ENCODE measurements around the genes SMARCA5 and GYPA.

DNA sequence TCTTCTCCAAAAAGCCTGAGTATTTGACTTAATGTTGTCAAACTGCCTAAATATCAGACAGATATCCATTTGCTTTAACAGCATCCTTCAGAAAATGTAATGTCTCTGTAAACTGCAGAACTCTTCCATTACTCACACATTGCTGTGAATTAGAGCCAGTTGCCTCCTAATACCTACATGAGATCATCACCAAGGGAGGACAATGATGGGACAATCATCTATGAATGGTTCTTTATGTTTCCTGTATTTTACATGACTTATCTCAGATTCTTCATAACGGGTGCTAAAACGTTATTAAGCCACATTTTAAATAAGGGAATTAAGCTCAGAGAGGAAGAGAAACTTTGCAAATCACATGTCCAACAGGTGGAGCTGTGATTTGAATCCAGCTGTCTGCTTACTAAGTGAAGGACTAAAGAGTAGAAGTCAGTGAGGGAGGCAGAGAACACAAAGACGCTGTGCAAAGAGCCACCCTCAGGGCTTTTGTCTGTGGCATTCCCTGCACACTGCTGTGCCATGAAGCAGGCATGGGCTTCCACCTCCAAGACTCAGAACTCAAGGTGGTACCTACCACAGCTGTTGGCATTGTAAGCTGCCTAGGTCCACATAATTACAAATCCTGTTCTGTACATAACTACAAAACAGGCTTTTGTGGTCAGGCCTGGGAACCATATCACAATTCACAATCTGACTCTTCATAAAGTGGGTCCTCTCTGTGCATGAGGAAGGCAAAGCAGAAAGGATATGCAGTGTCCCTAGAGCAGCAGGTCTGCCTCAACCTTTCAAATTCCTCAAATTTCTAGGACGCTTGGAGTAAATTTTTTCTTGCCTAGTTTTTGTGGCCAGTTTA is 12.9 kb downstream of the TBC1D9 start:
- PRO-cap, 3 experiments, result no peak in any of the 3 experiments
- RAMPAGE, long total RNA, result no peak

DNA sequence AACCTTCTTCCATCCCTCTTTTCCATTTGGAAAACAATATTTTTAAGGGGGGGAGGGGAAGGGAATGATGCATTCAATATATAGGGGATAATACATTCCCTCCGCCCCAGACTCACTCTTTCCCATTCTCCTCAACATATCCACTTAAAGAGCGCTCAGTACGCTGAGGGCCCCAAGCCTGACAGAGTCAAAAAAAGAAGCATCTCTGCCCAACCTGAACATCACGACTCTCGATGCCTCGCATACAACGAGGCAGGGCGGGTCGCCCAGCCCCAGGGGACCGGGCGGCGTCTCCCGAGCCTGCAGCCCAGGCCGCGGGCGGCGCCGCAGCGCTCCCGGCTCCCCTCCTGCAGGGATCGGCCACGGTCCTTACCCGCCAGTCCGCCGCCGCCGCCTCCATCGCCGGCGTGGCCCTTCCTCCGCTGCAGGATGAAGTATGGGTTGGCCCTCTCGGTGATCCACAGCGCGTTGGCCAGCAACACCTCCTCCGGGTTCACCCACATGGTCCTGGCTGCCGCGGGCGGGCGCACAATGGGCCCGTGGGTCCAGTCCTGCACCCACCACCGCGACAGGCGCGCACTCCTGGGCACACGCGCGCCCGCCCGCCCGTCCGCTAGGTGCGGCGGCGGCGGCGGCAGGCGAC is 521 bp downstream of the TBC1D9 start:
- PRO-cap, 3 experiments, result peak in 1 of 3 experiments; most common plus-strand start position 379 of the sequence (in 1); most common minus-strand start position 229 of the sequence (in 1)
- RAMPAGE, long total RNA, result no peak

DNA sequence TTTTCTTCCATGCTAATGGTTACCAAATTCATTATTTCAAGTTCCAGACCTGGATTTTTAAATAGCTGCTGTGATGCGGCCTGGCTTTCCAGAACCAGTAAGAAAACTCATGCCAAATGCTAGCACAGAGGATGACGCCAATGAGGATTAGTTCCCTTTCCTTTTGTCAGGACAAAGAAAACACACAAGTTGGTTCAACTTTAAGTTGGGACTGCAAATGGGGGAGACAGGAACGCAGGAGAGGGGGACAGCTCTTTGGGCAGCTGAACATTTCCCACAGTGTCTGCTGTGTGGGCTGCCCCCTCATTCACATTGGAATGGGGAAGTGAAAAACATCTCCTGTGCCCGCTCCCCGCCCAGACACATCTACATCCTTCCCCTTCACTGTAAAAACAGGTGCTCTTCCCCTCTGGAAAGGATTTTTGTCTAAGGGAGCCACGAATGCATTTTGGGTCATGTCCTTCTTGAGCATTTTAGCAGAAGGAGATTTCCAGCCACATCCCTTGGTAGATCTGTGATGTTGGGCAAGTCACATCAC is 44.4 kb upstream of the TBC1D9 start:
- PRO-cap, 3 experiments, result no peak in any of the 3 experiments
- RAMPAGE, long total RNA, result no peak

- PRO-cap, 3 experiments, result no peak in any of the 3 experiments
- RAMPAGE, long total RNA, result no peak
These were observed 491.1 kb downstream of the INPP4B start for GRCh38 chr4:142354838-142355607.

DNA sequence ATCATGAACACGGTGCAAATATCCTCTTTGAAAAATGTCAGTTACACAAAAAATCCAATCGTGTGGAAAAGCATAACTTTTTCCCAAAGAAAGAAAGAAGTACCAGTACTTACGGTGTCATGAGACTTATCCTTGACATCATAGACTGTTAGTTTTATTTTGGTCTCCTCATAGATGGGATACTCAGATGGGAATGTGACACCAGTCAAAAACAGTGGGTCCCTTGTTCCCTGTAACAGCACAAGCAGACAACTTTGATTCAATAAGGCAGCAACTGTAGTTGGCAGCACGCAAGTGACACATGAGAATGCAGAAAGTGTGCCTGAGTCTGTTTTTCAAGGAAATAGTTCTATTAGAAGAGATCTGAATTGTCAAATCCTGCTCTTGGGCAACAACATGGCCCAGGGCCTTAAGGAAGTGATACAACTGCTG is 443.3 kb downstream of the INPP4B start:
- PRO-cap, 3 experiments, result no peak in any of the 3 experiments
- RAMPAGE, long total RNA, result no peak

GRCh38 chr4:142403976-142404623 is 442.0 kb downstream of the INPP4B start:
- PRO-cap, 3 experiments, result no peak in any of the 3 experiments
- RAMPAGE, long total RNA, result no peak

DNA sequence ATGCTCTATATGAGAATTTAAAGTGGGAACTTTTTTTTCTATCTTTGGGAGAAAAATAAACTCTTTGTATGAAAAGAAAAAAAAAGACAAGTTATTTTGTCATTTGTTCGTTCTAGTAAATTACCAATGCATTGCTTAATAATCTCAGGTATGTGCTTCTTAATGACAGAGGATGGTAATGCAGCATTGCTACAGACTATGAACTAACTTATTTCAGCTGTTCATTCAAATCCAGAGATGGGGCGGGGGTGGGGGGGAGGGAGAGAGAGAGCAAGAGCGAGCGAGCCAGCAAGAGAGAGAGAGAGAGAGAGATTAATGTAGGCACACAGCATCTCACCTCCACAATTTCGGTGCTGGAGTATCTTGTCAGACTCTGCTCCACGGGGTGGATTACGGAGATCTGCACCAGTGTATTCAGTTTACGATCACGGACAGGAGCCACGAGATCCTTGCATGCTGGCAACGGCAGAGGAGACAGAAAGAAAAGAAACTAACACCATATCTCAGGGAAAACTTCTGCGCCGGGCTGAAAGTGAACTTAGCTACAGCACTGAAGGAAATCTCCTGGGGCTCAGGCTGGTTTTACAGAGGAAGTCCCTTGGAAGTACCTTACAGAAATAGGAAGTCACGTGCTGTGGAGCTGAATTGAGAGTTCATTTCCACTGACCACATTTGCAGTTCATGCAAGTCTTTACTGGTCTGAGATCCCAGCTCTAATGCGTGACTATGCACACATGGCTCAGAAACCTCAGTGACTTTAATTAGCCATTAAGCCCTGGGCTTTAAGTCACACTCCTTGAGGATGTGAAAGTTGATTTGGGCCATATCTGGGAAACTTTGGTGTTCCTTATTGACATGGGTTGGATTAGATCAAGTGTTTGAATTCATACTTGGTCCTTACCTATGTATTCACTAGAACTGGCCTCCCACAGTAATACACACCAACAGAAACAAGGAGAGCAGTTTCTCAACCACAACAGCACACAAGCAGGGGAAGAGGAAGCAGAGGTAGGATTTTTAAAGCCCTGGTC is 440.9 kb downstream of the INPP4B start:
- PRO-cap, 3 experiments, result no peak in any of the 3 experiments
- RAMPAGE, long total RNA, result no peak

- PRO-cap, 3 experiments, result no peak in any of the 3 experiments
- RAMPAGE, long total RNA, result no peak
These were observed 286.2 kb downstream of the INPP4B start for GRCh38 chr4:142559853-142560387.

DNA sequence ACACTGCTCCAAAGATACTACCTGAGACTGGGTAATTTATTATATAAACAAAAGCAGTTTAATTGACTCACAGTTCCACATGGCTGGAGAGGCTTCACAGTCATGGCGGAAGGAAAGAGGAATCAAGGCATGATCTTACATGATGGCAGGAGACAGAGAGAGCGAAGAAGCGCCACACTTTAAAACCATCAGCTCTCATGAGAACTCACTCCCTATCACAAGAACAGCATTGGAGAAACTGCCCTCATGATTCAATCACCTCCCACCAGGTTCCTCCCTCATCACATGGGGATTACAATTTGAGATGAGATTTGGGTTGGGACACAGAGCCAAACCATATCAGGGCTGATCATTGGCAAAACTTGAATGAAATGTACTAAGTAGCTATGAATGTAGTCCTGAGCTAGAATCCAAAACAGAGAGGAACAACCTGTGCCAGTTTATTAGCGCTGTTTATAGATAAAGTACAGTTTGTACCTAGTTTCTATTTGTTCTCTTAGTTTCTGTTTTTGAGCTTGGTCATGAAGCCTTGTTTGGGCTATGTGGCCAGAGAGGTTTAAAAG is 66.8 kb upstream of the INPP4B start:
- PRO-cap, 3 experiments, result no peak in any of the 3 experiments
- RAMPAGE, long total RNA, result no peak

GRCh38 chr4:143183818-143184541 is 737 bp upstream of the USP38 start:
- PRO-cap, 3 experiments, result peak in 1 of 3 experiments; most common plus-strand start chr4:143184396 (in 1); most common minus-strand start chr4:143184419 (in 1)
- RAMPAGE, long total RNA, result no peak

GRCh38 chr4:143337517-143337625 is 695 bp downstream of the GAB1 start:
- PRO-cap, 3 experiments, result no peak in any of the 3 experiments
- RAMPAGE, long total RNA, result no peak

- PRO-cap, 3 experiments, result no peak in any of the 3 experiments
- RAMPAGE, long total RNA, result no peak
These were observed 24.4 kb downstream of the GAB1 start for GRCh38 chr4:143360908-143361601.

DNA sequence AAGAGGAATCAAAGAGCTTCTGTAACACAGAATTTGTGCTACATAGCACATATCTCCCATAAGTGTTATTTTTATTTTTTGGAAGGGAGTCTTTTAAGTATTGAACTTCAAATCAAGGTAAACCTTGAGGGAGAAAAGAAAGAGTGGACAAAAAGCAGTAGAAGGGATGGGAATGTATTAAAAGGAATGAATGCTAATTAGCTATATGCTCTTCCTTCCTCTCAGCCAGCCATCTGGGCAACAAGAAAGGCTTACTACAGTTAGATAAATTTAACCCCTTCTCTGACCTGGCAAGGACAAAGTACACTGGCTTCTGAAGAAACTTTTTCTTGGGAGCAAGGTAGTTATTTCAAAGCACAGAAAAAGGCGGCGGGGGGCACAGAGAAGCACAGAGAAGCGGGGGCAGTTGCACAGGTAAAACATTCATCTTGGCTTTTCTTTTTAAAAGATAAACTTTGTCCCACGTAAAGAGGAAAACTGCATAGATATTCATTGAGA is 54.6 kb downstream of the GAB1 start:
- PRO-cap, 3 experiments, result no peak in any of the 3 experiments
- RAMPAGE, long total RNA, result no peak

DNA sequence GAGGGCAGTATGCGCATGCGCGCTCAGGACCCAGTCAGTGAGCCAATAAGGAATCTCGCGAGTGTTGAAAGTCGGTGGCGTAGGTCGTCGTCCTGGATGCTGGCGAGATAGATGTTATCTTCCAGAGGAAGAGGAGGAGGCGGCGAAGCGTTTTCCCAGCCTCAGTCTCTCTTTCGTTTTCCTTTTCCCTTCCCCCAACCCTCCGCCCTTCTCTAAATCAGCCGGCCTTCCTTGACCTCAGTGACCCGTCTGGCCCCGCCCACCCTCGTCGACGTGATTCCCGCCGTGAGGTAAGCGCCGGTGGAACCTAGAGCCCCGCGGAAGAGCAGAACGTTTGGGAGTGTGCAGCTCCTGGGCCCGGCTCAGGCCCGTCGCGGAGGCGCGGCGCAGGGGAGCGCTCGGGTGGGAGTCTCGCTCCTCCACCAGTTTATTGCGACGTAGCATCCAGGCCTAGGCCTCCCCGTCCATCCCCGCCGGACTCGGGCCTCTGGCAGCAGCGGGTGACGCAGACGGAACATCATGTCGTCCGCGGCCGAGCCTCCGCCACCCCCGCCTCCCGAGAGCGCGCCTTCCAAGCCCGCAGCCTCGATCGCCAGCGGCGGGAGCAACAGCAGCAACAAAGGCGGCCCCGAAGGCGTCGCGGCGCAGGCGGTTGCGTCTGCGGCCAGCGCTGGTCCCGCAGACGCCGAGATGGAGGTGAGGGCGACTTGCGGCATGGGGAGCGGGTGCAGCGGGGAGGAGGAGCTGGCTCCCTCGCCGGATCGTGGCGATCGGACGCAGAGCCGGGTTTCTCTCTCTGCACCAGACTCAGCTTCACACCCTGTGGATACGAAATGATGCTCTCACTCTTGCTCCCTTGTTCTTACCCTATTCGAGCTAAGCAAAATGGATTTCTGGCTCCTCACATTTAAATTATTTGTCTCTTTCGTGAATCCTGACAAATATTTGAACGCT is at the start of gene SMARCA5:
TSS of gene SMARCA5 (plus strand) at position 297 of the 954 bp plus-strand sequence.
- PRO-cap, 3 experiments, result peak in 3 of 3 experiments; most common plus-strand start position 124 of the sequence (in 2); most common minus-strand start position 251 of the sequence (in 2)
- RAMPAGE, long total RNA, result no peak

DNA sequence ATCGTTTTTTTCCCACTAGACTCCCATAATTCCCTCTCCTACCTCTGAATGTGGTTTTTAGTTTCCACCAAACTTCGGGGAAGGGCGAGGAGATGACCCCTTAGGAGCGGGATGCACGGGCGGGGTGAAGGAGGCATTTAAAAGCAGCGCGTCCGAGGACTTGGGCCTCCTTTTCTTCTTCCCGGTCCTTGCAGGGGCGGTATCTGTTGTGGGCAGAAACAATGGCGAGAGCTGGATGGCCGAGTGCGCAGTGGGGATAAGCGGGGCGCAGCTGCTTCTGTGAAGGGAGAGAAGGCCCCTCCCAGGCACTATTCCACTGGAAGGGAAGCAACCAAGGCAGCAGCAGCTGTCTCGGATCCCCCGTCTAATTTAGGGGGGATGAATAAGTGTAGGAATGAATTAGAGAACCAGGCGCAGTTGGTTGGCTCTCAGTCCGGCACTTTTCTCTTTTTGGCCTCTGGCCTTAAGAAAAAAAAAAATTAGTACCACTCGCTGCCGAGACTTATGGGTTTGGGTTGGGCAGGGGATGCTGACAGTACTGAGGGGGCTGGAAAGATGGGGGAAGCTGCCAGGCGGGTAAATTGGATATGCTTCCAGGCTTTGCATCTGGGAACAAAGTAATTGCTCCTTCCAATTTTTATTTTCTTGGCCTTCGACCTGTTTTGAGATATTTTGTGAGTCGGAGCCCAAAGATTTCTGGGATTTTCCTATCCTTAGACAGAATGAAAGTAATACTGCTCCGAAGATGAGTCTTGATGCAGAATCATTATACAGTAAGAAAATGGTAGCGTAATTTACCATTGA is 1.1 kb downstream of the SMARCA5 start:
- PRO-cap, 3 experiments, result peak in 1 of 3 experiments; most common minus-strand start position 208 of the sequence (in 1)
- RAMPAGE, long total RNA, result no peak

- PRO-cap, 3 experiments, result no peak in any of the 3 experiments
- RAMPAGE, long total RNA, result no peak
These were observed 504 bp downstream of the FREM3 start for GRCh38 chr4:143700020-143700321.

- PRO-cap, 3 experiments, result no peak in any of the 3 experiments
- RAMPAGE, long total RNA, result no peak
These were observed at the start of gene GYPA for GRCh38 chr4:144140464-144140811. TSS of gene GYPA (minus strand) at chr4:144140718.

GRCh38 chr4:145619837-145620090 is 579 bp downstream of the MMAA start:
- PRO-cap, 3 experiments, result no peak in any of the 3 experiments
- RAMPAGE, long total RNA, result no peak

DNA sequence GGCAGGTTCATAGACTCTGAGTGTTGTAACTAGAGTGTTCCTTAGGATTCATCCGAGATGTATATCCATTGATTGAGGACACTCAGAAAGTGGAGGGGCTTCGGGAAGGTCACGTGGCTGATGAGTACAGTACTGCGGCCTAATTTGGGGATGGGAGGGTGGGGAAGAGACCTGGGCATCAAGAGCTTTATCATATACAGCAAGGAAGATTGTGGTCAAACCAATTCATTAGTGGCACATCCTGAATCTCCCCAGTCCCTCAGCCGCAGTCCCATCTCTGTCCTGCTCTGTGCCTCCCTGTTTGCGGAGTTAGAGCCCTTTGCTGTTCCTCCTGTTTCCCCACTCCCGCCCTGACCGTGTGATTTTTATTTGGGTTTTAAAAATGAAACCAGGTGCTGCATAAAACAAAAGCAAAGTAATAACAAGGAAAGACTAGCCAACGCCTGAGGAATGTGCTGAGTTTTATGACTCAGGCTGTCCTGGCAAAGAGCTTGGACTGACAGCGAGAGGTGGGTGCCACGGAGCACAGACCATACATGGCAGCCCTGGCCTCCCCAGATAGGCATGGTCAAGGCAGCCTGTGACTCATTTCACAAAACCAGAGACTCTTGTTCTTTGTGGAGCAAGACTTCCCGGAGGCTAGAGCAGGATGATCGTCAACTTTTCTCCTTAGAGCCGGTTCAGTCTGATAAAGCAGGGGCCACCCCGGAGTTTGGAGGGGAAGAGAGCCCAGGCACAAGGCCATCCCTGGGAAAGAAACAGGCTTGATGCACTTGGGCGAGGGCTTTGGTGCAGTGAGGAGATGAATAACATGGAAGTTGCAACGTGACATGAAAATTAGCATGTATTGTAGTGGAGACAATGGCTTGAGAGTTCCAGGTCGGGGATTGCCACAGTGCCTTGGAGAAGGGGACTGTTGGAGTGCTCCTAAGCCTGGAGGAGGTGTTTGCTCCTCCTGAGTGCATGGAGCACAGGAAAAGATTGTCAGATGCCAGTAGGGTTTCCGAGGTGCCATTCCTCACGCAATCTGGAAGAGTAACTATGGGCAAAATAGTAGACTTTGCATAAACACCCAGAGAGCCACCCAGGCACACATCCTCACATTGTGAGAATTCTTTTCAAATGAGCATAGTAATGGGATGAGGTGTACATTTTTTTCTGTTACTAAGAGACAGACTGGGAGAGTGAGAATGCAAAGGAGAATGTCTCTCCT is 54.7 kb downstream of the C4orf51 start:
- PRO-cap, 3 experiments, result peak in 1 of 3 experiments; most common plus-strand start position 625 of the sequence (in 1); most common minus-strand start position 341 of the sequence (in 1)
- RAMPAGE, long total RNA, result no peak

GRCh38 chr4:146245126-146245688 is 30.9 kb downstream of the REELD1 start:
- PRO-cap, 3 experiments, result no peak in any of the 3 experiments
- RAMPAGE, long total RNA, result no peak

All from cerebellum (tissue), 5 donors.